Iris pigment epithelial cell (primary cell): Measurements from ENCODE around the genes GATAD1, TFPI2 and PON2.

GRCh38 chr7:92188236-92188863 lies 9.4 kb upstream of the LRRD1 start:
- RRBS: no CpG with 5 or more reads among the region's 16 CpGs

DNA sequence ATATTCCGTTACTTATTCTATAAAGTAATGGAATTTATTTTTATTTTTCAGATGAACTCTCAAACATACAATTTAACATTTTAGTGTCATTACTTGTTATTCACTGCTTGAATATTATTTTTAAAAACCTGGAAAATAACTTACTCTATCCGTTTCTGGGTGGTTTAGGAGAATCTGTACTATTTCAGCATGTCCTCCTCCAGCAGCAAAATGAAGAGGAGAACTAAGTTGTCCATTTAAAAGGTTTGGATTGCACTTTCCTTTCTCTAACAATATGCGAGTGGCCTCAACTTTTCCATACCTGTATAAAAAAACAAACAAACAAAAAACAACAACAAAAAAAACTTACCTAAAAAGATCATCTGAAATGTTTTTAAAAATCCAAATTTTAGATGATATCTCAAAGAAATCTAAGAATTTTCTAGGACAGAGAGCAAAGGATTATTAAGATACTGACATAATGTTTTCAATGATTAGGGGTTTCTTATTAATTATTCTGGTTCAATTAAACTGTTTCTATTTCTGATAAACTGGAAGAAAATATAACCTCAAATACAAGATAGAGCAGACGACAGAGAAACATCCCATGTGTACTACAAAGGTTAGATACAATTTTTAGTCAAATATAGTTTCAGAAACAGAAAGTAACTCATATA lies 19.2 kb downstream of the KRIT1 start:
- RRBS: no CpG with 5 or more reads among the region's 4 CpGs

DNA sequence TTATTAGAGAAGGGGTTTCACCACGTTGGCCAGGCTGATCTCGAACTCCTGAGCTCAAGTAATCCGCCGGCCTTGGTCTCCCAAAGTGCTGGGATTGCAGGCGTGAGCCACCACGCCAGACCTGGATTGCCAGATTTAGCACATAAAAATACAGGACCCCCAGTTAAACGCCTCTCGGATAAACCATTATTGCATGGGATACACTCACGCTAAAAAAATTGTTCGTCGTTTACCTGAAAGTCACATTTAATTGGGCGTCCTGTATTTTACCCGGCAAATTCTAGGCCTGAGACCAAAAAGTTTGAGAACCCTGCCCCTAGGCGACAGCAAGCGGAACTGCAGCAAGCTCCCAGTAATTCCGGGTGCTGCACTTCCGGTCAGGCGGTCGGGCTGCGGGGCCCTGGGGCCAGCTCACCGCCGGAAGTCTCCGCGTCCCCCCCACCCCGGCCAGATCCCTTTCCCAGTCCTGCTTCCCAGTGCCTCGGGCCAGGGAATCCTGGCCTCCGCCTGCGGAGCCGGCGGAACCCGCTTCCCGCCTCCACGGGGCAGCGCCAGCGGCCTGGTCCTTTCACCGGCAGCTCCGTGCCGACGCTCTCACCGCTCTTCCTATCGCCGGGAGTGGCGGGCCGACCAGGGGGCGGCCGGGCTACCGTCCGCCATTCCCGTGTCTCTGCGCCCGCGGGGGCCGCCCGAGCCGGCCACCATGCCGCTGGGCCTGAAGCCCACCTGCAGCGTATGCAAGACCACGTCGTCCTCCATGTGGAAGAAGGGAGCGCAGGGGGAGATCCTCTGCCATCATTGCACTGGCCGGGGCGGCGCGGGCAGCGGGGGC lies at the start of gene GATAD1:
Gene GATAD1, plus strand, starts transcription at position 456 of the 832 bp plus-strand sequence.
- RRBS: 2% methylated on average over 37 of the region's 65 CpGs

- RRBS: no CpG with 5 or more reads among the region's 7 CpGs
Measured at GRCh38 chr7:92558232-92559229, 29.9 kb downstream of the RBM48 start.

- RRBS: no CpG with 5 or more reads among the region's 1 CpG
Measured at GRCh38 chr7:92584804-92585429, 5.3 kb downstream of the FAM133B start.

GRCh38 chr7:92809417-92810168 lies 26.8 kb downstream of the CDK6 start:
- RRBS: no CpG with 5 or more reads among the region's 6 CpGs

DNA sequence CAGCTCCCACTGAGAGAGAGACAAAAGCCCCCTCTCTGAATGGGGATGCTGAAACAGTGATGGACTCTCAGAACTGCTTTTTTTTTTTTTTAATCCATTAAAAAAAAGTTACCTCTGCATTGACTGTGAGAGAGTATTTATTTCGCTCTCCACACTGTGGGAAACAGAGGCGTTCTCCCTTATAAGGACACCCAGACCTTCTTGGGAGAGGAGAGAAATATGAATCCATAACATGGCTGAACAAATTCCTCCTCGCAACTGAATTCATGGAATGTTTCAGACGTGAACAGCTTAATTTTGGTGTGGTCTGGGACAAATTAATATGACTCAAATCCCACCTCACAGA lies 73.5 kb downstream of the SAMD9 start:
- RRBS: no CpG with 5 or more reads among the region's 4 CpGs

- RRBS: no CpG with 5 or more reads among the region's 42 CpGs
Measured at GRCh38 chr7:93889820-93890572, 557 bp downstream of the TFPI2 start.

DNA sequence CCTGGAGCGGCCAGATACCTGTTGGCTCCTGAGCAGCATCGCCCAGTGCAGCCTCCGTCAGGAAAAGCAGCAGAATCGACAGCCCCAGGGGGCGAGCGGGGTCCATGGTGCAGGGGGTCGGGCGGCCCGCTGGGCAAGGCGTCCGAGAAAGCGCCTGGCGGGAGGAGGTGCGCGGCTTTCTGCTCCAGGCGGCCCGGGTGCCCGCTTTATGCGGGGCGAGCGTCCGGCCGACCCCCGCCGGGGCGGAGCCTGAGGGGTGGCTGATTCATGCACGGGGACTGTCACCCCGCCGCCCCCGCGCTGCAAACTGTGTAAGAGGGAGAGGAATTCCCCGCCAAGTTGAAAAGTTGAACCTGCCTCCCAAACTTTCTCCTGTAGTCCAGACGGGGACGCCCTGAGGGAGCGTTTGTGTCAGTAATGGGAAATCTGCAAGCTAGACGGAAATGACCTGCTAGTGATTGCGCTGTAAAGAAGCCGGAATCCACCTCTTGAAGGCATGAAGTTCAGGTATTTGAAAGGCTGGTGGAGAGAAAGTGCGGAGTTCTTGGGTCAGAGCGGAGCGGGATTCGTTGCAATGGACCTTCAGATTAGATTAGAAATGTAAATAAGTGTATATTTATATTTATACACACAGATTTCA lies at the start of gene TFPI2:
Gene TFPI2, minus strand, starts transcription at position 181 of the 640 bp plus-strand sequence.
- RRBS: no CpG with 5 or more reads among the region's 42 CpGs

GRCh38 chr7:94060844-94061293 lies 56.7 kb upstream of the BET1 start:
- RRBS: no CpG with 5 or more reads among the region's 3 CpGs

GRCh38 chr7:94301917-94302314 lies 92.8 kb upstream of the COL1A2 start:
- RRBS: no CpG with 5 or more reads among the region's 2 CpGs

DNA sequence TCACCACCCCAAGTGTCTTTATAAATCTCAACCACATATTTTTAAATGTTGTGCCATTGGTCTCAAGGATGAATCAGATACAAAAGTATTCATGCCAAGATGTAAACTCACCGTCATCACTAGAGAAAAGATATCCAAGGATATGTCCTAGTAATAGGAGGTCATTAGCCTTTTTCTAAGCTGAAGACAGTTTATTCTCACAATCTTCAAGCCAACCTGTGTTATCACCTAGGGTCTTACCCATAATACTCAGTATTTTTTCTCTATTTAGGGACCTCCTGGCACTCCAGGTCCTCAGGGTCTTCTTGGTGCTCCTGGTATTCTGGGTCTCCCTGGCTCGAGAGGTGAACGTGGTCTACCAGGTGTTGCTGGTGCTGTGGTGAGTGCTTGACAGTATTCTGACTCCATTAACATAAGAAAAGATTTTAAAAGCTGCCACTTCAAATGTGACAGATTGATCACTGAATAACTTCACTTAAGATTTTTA lies 29.4 kb downstream of the COL1A2 start:
- RRBS: no CpG with 5 or more reads among the region's 3 CpGs

DNA sequence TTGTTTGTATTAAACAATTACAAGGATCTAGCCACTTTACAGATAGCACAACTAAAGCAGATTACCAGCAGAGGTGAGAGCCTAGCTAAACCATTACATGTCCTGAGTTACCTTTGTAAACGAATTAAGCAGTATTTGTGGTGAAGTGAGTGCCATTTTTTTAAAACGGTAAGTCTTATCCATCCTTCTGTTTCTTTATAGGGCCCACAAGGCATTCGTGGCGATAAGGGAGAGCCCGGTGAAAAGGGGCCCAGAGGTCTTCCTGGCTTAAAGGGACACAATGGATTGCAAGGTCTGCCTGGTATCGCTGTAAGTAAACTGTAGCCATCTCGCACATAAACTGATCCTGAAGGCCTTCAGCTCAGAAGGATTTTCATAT lies 31.5 kb downstream of the COL1A2 start:
- RRBS: no CpG with 5 or more reads among the region's 7 CpGs

DNA sequence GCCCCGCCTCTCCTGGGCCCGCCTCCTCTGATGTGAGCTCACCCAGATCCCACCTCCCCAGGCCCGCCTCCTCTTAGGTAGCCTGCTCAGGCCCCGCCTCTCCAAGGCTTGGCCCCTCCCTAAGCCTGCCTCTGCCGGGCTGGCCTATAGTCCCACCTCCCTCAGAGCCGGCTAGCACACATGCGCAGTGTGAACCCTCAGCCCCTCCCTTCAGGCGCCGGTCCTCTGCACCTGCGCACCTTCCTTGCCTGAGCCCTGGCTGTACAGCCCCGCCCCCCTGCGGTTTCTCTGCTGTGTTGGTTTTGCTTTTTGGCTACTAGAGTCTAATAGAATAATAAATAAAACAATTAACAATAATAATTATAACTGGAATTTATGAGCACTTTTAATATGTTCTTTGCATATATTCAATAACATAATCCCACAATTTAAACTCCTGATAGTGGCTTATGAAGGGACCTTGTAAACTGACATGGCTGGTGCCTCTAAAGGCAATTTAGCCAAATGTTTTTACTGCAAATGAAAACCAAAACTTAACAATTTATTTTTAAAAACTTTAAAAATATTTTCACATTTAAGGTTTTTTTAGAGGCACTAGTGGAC lies 2.5 kb upstream of the SGCE start:
- RRBS: 18% methylated on average over 4 of the region's 12 CpGs

DNA sequence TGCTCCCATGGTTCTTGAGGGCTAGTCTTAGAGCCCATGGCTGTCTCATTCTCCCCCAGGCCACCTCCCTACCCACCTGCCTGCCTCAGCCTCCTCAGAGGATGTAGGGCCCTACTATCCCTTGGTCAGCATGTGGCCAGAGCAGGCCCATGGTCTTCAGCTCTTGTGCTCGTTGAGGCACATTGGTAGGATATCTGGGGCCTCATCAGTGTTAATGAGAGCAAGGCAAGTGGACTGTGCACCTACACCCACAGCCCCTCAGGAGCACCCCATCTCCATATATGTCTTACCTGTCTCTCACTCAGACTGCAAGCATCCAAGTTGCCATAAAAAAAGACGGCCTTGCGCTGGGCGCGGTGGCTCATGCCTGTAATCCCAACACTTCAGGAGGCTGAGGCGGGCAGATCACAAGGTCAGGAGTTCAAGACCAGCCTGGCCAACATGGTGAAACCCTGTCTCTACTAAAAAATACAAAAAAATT lies 72.2 kb upstream of the PPP1R9A start:
- RRBS: no CpG with 5 or more reads among the region's 6 CpGs

DNA sequence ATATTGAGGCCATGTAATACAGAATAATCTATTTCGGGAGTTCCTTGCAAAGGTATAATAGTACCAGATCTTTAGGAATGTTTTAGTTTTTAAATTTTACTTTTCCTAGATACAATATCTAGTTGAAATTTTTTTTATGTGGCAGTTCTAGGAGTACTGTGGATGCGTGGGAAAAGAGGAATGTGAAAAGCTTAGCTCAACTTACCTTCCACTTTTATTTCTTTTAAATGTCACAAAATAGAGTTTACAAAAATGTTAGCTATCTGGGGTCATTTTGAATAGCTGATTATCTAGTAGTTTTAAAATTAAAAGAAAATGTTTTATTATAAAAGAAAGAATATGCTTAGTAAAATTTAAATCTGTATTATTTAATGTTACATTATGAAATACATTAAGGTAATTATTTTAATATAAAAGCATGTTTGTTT lies 164.0 kb downstream of the PPP1R9A start:
- RRBS: no CpG with 5 or more reads among the region's 2 CpGs

DNA sequence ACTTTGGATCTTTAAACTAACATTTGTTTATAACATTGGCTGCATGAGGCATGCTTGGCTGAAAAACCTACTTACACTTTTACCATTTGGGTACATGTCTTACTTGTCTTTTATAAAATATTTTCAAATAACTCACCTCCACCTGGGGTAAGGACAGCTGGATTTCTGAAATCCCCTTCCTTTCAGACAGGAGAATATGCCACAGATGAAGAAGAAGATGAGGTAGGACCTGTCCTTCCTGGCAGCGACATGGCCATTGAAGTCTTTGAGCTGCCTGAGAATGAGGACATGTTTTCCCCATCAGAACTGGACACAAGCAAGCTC lies 98.6 kb downstream of the PON1 start:
- RRBS: no CpG with 5 or more reads among the region's 1 CpG

DNA sequence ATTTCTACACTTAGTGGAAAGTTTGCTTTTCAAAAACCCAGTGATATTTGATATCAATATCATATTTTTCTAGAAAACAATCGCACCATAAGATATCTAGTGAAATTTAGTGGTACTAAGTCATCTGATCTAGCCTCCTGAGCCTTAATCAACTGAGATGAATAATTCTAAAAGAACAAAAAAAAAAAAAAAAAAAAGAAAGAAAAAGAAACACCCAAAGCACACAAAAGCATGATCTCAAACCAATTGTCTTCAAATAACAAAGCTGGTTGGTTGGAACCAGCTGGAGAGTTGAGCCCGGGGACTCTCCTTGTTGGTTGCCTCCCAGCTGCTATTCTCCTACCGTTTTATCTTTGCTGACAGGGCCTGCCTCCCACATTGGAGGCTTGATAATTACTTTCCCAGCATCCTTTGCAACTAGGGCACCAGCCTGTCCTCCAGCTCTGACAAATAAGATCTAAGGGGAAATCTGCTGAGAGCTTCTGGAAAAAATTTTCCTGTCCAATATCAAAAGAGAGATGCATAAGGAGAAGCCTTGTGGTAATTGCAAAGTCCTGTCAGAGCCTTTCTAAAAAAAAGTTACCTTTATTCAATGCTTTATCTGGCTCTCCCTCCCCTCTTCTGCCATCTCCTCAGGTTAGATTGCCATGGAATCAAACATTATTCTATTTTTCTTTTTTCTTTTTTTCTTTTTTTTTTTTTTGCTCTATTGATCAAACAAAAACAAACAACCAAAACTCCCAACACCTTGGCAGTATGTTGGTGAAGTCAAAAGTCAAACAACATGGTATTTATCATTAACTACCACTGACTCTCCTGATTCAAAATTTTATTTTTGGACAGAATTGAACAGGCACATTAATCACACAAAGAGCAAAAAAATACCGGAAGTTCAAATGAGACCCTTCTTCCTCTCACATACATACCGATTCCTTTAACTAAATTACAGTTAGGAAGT lies 6.7 kb downstream of the PON1 start:
- RRBS: no CpG with 5 or more reads among the region's 5 CpGs

- RRBS: 0% methylated on average over 3 of the region's 61 CpGs
Measured at GRCh38 chr7:95434518-95435488, at the start of gene PON2. Gene PON2, minus strand, starts transcription at chr7:95435028.

DNA sequence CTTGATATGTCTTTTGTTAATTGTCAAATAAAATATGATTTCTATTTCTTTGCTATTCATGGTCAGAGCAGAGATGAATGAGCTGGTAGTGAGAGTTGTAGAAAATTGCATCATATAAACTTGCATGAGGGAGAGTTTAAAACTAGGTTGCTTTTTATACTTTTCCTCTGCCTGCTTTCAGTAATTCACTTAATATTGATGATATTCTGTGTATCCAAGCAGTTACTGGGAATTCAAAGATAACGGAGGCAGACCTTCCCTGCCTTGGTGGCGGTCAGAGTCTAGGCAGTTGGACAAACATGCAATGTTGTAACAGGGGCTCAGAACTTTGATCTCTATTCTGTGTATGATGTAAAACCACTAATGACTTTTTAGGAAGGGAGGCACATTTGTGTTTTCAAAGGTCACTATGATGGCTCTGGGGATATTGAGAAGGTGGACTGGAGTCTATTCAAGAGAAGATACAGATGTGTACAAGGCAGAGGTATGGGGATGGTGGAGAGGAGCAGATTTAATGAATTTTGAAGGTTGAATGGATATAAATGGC lies 5.5 kb upstream of the PON2 start:
- RRBS: no CpG with 5 or more reads among the region's 2 CpGs